ENCODE data around the gene CKMT2.

DNA sequence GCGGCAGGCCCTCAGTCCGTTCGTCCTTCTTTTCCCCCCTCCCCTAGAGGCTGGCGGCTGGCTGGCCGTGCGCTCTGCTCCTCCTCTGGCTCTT lies 291 bp upstream of the HOMER1 start:
- PRO-cap, result no peak

DNA sequence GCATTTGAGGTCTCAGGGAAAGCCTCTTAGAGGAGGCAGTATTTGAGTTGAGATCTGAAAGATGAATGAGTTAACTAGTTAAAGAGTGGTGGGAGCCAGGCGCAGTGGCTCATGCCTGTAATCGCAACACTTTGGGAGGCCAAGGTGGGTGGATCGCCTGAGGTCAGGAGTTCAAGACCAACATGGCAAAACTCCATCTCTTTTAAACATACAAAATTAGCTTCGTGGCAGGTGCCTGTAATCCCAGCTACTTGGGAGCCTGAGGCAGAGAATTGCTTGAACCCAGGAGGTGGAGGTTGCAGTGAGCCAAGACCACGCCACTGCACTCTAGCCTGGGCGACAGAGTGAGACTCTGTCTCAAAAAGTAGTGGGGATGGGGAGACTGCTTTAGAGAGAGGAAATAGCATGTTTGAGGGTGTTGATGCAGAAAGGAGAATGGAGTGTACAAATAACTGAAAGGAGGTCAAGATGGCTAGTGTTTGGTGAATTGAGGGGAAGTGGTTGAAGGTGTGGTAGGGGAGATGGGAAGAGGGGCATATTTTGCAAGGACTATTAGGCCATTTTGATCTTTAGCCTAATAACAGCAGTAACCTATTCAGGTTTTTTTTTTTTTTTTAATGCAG lies 18.1 kb downstream of the TENT2 start:
- PRO-cap, result no peak

- PRO-cap, result no peak
Measured at GRCh38 chr5:79650201-79651088, 38.2 kb downstream of the TENT2 start.

DNA sequence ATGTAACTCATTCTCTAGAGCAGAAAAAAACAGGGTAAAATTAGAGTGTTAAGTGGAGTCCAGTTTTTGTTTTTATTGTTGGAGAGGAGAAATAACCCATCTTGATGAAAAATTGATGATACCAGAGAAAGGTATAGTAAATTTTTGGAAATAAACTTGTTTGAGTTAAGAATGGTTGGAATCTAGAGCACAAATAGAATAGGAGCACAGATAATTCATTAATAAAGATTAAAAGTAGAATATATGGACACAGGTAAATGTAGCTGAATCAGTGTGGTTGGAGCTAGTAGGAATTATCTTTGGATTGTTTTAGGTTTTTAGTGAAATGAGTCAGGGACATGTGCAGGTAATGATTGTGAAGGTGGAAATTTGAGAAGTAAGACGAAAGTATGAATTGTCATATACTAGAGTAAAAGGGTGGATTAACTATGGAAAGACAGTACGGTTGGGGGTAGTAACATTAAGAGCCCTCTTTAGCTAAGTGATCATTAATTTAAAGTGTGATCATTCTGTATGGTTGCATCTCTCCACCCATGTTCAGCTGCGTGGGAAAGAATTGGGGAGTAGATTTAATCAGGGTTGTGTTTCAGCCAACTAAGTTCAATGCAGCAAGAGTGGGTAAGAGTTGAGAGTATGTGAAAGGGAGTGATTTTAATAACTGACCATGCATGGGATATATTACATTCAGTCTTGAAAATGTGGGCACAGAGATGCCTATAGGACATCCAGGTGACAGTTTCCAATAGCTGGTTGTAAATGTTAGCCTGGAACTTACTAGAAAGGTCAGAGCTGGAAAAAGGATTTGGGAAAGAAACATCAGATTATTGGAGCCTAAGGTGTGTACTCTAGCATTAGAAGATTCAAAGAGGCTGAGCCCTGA lies 14.3 kb upstream of the CMYA5 start:
- PRO-cap, result no peak

DNA sequence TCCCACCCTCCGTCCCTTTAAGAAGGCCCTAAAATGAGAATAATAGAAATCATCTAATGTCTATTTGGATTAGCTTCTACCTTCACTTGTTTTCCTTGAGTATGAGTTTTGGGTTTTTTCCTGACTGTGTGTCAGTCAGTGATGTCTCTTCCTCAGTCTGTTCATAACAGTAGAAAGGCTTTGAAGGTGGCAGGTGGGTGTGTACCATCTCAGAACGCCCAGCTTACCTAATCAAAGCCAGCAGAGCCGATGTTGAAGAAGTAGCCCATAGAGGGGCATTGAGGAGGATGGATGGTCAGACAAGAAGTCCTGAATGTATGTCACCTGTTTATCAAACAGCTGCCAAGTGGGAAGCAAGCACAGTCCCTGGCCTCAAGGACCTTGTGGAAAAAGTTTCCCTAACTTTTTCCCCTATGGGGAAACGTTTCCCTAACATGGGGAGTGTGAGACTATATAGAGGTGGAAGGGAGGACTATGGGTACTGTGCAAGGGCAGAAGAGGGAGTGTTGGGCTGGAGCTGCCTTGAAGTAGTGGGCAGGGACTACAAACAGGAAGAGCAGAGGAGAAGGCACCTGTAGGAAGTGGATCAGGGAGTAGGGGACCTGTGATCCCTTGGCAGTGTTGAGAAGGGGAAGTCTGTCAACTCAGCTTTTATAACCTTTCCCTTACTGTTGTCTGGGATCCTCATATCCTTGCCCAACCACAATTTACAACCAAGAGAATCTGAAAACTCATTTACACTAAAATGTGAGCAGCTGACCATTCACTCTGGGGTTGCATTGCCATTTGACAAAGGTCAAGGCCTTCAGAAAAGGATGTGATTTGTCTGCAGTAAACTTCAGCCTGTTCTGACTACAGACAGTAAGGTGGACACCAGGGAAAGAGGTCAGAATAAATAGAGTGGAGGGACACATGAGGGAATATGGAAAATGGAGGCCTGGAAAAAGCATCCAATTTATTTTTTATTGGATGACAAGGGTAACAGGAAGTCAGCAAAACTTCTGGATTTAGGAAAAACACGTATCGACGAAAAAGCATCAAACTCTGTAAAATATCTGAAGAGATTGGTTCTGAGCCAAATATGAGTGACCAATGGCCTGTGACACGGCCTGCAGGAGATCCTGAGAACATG lies 1.4 kb downstream of the CMYA5 start:
- PRO-cap, result no peak

DNA sequence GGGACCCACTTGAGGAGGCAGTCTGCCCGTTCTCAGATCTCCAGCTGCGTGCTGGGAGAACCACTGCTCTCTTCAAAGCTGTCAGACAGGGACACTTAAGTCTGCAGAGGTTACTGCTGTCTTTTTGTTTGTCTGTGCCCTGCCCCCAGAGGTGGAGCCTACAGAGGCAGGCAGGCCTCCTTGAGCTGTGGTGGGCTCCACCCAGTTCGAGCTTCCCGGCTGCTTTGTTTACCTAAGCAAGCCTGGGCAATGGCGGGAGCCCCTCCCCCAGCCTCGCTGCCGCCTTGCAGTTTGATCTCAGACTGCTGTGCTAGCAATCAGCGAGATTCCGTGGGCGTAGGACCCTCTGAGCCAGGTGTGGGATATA lies 94.6 kb downstream of the CMYA5 start:
- PRO-cap, result unidirectional peak, plus-strand start at position 255 of the sequence

- PRO-cap, result no peak
Measured at GRCh38 chr5:79850074-79850606, 140.9 kb downstream of the MTX3 start.

DNA sequence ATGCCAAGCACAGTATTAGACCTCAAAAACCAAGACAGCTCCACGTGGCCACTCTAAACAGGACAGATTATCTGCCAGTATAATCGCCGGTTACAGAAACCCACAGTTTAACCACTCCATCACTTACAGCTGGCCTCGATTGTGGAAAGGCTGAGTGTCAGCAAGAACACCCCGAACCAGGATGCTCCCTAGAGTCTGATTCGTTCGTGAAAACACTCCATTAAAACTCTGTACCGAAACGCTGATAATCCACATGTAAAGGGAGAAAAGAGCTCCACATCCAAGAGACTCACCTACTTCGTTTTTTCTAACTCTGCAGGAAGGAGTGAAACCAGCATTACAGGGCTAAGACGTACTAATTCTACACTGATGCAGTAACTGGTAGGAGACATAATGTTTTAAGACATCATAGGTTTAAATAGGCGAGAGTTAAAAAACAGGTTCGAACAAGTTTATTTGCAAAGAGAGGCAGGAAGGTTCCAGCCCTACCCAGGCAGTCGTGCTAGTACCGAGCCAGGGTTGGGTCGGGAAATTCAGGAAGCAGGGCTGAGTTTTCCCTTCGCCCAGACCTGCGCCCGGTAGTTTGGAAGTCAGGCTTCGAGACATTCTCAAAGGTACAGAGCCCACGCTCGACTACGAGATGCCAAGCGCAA lies 933 bp downstream of the SERINC5 start:
- PRO-cap, result no peak

- PRO-cap, result no peak
Measured at GRCh38 chr5:80399350-80399988, 8.4 kb upstream of the ZFYVE16 start.

DNA sequence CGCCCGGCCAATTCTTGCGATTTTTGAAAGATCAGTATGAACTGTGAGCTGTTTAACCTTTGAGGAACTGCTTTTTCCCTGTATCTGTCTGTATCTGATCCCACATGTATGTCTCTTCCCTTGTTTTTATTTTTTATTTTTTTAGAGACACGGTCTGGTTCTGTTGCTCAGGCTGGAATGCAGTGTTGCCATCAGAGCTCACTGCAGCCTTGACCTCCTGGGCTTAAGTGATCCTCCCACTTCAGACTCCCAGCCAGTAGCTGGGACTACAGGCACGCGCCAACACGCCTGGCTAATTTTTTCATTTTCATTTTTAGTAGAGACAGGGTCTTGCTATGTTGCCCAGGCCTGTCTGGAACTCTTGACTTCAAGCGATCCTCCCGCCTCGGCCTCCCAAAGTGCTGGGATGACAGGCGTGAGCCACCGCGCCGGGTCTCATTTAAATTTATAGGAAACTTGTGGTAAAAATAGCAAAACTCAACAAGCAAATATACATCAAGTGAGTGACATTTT lies 974 bp upstream of the ZFYVE16 start:
- PRO-cap, result no peak

GRCh38 chr5:80626870-80627397 lies 27.5 kb upstream of the MSH3 start:
- PRO-cap, result no peak

DNA sequence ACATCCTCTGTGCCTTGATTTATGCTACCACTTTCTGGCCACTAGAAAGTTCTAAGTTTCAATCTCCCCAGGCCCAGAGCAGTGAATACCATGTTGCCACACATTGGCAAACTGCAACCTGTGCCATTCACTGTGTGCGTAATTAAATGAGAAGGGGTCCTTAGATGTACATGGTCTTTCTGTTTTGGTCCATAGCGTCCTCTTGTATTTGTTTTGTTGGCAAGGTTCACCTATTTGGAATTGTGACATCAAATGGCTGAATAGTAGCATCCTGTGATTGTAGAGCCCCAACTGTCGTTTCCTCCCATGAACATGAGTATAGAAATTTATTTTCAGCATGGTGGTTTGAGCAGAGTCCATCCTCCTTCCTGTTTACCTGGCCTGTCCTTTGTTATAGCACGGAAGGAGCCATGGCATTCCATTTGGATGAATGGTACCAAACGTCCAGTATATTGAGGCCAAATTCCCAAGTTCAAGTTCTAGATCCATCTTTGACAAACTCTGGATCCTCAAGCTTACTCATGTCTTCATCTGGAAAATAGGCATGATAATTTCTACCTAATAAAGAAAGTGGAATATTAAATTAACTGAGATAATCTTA lies 16.7 kb downstream of the RASGRF2 start:
- PRO-cap, result no peak

DNA sequence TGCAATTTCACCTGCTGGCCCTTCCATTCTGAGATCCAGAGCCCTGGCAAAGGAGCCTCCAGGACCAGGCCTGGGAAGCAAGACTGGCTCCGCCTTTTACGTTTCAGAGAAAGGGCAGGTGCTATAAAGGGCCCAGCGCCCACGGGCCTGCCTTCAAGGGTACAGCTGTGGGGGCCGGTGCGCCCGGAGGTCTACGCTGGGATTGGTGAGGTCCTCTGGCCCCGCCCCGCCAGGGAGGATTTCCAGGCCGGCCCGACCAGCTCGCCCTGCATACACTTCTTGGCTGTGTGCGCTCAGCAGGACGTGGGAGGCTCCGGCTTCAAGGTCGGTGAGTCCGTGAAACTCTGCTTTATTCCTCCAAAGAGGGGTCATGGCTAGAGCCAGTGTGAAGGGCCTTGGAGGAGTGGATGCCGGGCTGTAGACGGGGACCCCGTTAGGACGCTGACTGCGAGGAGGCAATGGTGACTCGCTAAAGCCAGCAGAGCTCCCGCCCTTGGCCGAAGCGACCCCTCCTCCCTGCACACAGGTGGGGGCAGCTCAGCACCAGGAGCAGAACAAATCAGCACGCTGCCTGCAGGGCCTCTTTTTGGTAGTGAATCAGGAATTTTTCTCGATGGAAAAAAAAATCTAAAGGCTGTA lies at the start of gene CKMT2:
CKMT2 (plus strand) TSS at position 269 of the 639 bp plus-strand sequence.
- PRO-cap, result bidirectional peak, plus-strand start at position 271 of the sequence, minus-strand start at position 85 of the sequence; unidirectional peak, minus-strand start at position 471 of the sequence

DNA sequence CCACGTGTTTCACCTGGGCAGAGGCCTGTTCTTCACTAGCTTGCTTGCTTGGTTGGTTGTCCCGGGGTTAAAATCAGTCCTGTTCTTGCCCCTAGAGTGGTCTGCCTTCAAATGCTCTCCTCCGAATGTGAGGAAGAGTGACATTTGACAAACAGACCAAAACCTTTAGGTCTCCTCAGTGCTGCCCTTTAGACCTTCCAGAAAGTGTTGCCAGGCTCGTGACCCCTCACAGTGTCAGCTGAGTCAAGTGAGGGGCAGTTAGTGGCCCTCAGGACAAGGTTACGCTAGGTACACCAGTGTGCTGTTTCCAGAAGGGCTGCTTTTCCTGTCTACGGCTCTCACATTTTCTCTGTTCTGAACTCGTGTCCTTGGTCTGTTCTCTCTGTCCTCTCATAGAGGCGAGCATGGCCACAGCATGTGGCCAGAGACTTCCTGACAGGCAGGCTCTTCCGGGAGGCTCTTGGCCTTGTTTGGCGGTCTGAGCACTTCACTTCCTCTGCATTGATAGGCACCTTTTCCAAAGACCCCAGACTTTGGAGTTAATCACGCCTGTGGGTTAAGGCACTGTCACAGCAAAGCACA lies 1.0 kb downstream of the CKMT2 start:
- PRO-cap, result no peak

DNA sequence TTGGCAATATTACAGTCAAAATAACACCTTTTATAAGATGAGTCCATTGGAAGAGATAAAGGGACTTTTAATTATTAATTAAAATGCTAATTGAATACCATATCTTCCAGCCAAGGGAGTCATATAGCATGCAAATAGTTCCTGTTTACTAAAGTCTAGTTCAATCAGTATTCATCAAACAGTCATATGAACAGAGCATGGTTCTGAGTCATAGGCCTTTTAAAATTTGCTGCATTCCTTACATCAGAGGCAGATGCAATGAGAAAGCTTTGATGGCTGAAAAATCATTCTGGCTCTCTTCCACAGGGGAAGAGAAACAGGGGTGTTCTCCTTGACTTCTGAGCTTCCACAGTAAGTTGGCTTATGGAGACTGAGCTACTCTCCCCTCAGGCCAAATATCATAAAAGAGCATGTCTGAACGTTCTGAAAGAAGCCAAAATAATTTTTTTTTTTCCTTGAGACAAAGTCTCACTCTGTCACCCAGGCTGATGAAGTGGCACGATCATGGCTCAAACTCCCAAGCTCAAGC lies 32.6 kb upstream of the ZCCHC9 start:
- PRO-cap, result no peak

- PRO-cap, result no peak
Measured at GRCh38 chr5:81392971-81393384, 956 bp downstream of the ACOT12 start.

DNA sequence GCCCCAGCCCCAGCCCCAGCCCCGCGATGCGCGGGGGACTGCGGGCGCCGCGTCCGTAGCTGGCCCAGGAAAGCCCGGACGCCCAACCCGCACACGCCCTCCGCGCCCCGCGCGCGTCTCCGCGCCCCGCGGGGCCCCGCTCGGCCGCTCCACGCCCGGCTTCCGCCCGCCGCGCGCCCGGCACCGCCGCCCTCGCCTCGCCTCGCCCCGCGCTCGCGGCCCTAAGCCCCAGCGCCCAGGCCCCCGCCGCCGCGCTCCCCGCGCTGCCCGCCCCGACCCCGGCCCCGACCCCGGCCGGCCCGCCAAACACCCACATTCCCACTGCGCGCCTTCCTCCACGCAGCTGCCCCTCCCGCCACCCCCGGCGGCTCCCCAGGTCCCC lies 655 bp downstream of the SSBP2 start:
- PRO-cap, result no peak

DNA sequence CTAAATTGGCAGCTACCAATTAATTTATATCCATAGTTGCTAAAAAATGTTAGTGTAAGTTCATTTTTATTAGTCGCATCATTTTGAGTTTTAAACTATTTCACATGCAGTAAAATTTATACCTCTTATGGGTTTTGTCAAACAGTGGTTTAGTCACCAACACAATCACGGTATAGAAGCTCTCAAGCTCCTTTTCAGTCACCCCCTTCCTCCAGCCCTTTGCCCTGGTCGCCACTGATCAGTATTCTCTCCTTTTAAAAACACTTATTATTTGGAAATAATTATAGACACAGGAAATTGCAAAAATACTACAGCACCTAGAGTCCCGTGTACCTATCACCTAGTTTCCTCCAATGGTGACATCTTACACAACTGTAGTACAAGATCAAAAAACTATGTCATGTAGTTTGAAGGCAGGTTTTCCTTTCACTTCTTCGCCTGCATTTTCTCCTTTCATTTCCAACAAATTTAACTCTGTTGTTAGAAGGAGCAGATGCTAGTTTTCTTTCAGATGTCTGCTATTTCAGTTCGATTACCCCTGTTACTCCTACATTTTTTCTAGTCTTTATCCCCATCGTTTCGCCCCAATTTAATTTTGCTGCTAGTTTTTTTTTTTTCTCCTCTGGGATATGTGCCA lies 745 bp upstream of the ATG10 start:
- PRO-cap, result unidirectional peak, plus-strand start at position 201 of the sequence

- PRO-cap, result no peak
Measured at GRCh38 chr5:82347119-82348037, 69.2 kb upstream of the RPS23 start.

- PRO-cap, result no peak
Measured at GRCh38 chr5:83055399-83056164, 21.6 kb downstream of the TMEM167A start.

All from neuron (in vitro differentiated cells).